Measurements from ENCODE around the genes TMEM106C and COL2A1.

GRCh38 chr12:46562072-46562956 lies 189.7 kb upstream of the SLC38A2 start:
- PRO-cap: no peak
- RAMPAGE, long total RNA: no peak

DNA sequence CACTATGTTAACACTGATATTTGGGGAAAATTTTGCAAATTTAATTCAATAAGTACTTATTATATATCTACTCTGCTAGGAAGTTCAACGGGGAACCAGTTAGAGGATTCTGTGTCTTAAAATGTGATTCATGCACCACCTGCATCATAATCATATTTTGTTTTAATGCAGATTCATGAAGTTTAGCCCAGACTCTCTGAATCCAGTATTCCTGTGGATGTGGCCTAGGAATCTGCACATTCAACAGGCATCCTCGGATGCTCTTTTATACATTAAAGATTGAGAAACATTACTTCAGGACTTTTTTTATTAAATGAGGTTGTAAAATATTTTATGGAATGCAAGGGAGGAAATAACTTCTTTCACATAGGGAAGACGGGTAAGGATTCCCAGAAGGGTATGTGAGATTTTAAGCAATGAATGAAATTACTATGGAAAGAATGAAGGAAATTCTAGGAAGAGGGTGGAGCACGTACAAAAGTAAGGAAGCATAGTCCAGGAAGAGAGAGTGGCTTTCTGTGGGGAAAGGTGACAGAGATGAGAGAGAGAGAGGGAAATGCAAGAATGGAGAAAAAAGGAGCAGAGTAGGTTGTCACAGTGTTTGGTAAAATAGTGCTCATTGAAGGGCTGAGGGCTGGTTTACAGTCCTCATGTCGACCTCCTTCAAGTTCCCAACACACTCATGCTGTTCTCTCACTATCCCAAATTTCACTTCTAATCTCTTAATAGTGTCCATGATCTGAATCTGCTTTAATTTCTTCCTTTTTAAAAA lies 138.6 kb downstream of the SLC38A4 start:
- PRO-cap: no peak
- RAMPAGE, long total RNA: no peak

DNA sequence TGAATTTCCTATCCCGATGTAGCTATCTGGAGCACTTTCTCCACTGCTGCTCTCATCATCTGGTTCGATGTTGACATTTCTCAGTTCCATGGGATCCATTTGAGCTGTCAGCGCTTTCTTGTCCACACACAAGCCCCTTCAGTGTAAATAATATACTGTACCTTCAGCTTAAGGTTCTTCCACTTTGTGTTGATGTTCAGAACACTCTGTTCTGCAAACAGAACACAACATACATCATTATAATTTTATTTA lies 32.9 kb downstream of the SLC38A4 start:
- PRO-cap: no peak
- RAMPAGE, long total RNA: no peak

- PRO-cap: no peak
- RAMPAGE, long total RNA: no peak
Measured at GRCh38 chr12:46806686-46807115, 19.1 kb downstream of the SLC38A4 start.

GRCh38 chr12:47075328-47075846 lies 4.0 kb upstream of the PCED1B start:
- PRO-cap: no peak
- RAMPAGE, long total RNA: no peak

DNA sequence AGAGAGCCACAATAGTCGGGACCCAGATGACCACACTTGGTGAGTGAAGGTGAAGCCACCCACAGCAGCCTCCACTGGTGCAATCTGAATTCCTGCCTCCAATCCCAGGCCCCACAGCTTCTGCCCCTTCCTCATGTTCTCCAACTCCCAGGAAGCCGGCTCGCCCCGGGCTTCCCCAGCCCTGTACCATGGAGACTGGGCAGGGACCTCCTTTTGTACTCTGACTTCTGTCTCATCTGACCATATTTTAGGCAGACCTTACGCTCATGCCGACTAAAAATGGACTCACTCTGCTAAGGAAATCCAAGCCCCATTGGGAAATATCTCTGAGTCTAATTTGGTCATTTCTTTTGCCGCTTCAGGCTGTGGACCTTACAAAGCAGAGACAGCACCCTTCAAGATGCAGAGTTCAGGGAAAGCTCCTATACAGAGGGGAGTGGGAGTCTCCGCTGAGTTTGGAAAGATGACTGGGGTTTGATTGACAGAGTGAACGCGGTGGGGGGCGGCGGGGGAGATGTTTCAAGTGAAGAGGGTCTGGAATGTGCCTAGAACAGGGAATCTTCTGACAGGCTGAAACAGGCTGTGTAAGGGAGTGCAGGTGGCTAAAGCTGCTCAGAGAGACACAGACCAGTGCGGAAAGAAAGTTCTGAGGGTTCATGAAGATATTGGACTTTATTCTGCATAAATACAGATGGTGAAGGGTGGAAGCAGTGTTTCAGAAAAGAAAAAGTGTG lies 25.2 kb upstream of the AMIGO2 start:
- PRO-cap: no peak
- RAMPAGE, long total RNA: no peak

GRCh38 chr12:47185229-47185483 lies 105.4 kb upstream of the AMIGO2 start:
- PRO-cap: no peak
- RAMPAGE, long total RNA: no peak

DNA sequence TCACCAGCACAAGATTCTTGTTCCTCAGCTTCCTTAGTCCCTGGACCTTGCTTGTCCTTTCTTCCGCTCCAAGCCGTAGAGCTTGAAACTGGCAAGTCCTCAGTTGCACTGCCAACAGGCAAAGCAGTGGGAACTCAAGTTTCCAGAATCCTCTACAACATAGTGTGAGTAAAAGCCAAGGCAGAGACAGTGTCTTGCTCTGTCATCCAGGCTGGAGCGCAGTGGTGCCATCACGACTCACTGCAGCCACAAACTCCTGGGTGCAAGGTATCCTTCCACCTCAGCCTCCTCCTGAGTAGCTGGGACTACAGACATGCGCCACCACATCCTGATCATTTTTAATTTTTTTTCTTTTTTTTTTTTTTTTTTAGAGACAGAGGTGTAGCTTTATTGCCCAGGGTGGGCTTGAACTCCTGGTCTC lies 138.6 kb upstream of the AMIGO2 start:
- PRO-cap: no peak
- RAMPAGE, long total RNA: no peak

DNA sequence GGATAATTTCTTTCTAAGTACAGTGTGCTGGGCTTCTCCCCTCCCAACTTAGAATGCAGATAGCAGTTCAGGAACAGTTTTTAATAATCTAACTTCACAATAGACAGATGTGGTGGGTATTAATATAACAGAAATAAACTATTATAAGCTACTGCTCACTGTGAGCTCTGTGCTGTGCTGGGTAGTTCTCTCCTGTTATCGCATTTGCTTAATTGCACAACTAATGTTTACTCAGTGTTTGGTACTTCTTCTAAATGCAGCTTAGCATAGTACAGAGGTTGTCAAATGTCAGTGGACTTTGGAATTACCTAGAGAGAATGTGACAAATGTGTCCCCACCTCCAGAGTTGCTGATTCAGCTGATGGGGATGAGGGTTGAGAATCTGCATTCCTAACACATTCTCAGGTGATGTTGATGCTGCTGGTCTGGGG lies 266.8 kb upstream of the AMIGO2 start:
- PRO-cap: no peak
- RAMPAGE, long total RNA: no peak

DNA sequence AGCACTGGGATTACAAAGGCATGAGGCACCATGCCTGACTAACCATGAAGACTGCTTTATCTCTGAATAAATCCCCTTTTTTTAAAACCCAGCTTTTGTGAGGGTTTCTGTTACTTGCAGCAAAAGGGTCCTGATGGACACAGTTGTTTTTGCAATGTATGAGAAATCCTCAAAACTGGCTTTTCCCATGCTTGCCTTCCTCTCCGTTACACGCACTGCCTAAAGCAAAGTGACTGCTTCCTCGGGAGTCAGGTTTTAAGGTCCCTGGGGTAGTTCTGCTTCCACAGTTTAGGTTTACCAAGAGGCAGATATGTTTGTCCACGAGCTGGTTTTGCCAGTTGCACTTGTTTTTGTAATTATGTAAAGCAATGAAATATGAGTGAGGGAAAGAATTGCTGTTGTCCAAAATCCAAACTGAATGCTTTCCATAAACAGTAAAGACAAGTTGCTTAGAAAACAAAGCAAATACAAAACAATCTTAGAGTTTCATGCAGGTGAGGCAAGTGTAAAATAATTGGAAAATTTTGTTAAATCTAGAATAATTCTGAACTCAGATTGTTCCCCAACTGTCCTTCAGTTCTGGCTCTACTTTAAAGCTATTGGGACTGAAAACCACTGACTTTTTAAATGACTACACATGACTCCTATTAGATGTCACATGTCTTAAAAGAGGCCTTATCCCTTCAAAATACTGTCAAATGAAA lies 290.7 kb upstream of the AMIGO2 start:
- PRO-cap: no peak
- RAMPAGE, long total RNA: no peak

DNA sequence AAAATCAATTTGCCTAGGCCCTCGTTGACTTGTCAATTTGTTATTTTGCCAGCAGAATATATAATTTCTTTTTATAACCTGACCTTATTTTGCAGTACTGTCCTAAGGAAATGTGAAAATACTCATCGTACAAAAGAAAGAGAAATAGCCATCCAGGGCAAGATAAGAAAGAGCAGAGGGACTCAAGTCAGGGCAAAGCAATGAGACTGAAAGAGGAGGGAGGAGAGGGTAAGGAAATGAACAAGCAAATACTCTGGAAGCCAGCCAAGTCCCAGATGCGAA lies 312.9 kb downstream of the RPAP3 start:
- PRO-cap: no peak
- RAMPAGE, long total RNA: no peak

DNA sequence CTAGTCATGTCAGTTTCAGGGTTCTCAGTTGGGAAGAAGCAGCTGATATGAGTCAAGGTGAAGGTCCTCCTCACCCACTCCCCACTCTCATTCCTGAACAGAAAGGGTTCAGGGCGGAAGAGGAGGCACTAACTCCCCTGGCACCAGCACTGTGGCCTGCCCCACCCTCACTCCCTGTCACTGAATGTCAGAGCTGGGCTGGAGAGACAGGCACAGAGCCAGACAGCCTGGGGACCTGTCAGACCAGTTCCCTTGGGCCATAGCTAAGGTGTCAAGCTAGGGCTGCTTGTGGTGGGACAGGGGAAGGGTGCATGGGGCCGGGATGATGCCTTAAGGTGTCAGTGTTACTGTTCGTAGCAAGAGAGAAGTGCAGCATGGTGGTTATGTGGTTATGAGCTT lies 3.9 kb downstream of the RAPGEF3 start:
- PRO-cap: no peak
- RAMPAGE, long total RNA: no peak

- PRO-cap: no peak
- RAMPAGE, long total RNA: no peak
Measured at GRCh38 chr12:47757816-47758062, 941 bp downstream of the RAPGEF3 start.

DNA sequence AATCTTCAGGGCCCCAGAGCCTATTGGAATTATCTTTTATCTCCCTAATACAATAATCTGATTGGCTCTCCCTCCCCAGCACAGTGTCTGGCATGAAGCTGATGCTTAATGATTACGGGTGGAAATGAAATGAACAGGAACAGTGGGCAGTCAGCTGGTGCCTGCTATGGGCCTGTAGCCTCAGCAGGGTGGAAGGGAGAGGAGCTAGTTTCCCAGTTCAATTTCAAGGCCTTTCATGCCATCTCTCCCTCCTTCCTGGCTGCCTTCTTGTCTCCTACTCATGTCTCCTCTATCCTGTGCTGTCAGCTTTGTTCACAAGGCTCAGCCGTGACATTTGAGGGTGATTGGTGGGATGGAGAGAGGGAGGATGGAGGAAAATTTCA lies 4.3 kb upstream of the RAPGEF3 start:
- PRO-cap: no peak
- RAMPAGE, long total RNA: no peak

DNA sequence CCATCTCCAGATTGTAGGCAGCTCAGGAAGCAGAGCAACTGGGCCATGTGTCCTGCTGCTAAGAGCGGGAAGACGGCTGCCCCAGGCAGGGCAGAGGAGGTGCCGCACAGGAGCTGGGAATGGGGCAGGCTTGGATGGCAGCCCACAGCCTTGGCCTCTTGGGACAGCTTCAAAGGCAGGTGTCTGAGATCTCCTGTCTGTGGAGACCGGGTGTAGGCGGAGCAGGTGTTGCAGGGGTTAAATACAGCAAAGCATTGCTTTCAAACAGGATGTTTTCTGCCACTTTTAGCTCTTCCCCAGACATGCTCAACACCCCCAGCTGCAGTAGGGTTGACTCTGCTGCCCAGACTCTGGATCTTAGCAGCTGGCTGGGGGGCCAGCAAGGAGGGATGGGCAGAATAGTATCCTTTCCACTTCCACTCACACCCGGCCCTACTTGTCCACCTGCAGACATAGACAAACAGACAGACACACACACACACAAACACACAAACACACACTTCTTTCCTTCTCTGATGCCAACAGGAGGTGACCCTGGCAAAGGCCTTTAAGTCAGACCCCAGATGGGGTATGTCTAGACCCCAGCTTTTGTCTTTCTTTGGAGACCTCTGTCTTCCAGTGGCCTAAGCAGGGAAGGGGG lies 21.5 kb downstream of the VDR start:
- PRO-cap: no peak
- RAMPAGE, long total RNA: start-site peak on the plus strand centred at position 354 of the sequence, 229 bp wide, 50 and 15 reads in 2 replicates

- PRO-cap: no peak
- RAMPAGE, long total RNA: no peak
Measured at GRCh38 chr12:47943523-47944075, 19.8 kb upstream of the TMEM106C start.

DNA sequence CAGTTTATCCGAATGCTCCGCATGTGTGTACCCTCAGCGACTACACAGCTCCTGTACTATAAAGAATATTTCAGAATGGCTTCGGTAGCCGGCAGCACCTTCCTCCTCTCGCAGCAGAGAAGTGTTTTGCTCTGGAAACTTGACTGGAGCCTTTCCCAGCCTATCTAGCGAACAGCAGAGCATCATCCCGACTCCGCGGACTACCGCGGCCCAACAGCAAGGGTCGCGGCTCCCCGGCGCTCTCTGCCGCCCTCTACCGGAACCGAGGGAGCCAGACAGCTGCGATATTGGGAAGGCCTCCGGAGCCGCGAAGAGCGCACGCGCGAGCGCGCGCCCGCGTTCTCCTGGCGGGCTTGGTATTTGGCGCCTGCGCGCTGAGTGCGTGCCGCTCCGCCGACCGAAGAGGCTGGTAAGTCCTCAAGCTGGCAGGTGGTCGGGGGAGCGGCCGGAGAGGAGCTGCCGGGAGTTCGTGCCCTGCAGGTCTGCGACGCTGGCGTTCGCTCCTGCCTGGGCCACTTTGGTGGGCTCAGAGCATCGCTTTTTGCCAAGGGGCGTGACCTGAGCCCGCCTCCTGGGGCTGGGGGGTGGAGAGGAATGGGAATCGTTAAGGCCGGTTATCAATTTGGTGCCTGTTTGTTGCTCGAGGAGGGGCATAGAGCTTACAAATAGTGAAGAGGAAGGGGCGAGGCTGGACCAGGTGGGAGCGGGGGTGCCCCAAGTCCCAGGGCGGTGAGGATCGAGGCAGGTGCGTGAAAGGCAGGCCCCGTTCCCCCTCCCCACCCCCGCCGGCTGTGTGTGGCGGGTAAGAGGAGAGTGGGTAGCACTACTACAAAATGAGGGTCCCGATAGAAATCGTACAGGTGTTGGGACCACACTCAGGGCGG lies at the start of gene TMEM106C:
Gene TMEM106C, plus strand, starts transcription at position 372 of the 884 bp plus-strand sequence.
- PRO-cap: bidirectional peak, plus-strand start at position 428 of the sequence, minus-strand start at position 215 of the sequence
- RAMPAGE, long total RNA: start-site peak on the plus strand centred at position 394 of the sequence, 64 bp wide, 1,401 and 105 reads in 2 replicates

DNA sequence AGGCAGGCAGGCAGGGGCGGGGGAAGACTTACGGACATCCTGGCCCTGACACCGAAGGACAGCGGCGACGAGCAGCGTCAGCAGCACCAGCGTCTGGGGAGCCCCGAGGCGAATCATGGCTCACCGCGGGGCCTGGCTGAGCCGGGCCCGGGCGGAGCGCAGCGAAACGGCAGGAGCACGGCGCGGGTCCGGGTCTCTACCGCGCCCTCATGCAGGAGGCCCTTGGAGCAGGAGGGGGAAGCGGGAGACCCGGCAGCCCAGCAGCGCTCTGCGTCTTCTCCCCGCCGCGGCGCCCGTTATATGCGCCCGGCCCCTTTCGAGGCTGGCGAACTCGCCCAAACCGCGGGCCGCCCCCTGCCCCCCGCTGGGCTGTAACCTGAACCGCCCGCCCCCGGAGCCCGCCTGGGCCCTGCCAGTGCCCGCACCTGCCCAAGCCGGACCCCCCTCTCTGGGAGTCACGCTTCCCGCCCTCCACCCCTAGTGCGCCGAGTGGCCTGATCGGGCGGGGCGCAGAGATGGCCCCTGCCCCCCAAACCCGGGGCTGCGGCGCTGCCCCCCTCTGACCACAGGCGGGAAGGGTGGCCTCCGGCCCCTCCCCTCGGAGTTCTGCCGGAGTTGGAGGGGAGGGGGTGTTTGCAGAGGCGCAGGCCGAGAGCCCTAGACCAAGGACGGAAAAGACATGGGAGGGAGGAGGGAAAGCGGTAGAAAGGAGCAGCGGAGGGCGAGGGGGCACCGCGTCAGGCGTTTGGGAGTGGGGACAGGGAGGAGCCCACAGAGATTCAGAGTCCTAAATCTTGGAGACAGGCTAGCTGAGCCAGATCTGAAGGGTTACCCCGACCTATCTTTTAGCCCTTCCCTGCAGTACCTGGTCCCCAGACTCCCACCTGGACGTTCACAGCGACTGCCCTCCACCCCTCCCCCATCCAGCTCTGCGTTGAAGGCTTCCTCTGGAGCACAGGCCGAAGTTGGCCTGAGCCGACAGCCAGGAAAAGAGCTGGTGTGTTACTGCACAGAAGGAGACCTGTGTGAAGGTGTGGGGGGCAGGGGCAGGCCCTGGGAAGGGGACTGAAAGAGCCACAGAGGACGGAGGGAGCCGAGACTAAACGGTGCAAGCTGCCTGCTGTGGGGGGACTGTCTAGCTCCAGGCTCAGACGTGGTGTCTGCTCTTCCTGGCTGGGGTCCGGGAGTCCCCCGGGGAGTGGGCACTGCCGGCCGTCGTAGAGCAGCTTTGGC lies at the start of gene COL2A1:
Gene COL2A1, minus strand, starts transcription at position 272 of the 1,233 bp plus-strand sequence.
- PRO-cap: no peak
- RAMPAGE, long total RNA: no peak

- PRO-cap: no peak
- RAMPAGE, long total RNA: no peak
Measured at GRCh38 chr12:48184281-48184566, 780 bp downstream of the CCDC184 start.

- PRO-cap: no peak
- RAMPAGE, long total RNA: no peak
Measured at GRCh38 chr12:48201029-48201249, 2.2 kb downstream of the OR10AD1 start.

Data from OCI-LY7 (cell line).